ENCODE measurements around a stretch of chr17.

GRCh38 chr17:48719421-48719599 is 3.0 kb downstream of the PRAC1 start:
- PRO-cap = no peak

- PRO-cap = no peak
Observed at GRCh38 chr17:48732768-48733632, 4.5 kb upstream of the HOXB13 start.

DNA sequence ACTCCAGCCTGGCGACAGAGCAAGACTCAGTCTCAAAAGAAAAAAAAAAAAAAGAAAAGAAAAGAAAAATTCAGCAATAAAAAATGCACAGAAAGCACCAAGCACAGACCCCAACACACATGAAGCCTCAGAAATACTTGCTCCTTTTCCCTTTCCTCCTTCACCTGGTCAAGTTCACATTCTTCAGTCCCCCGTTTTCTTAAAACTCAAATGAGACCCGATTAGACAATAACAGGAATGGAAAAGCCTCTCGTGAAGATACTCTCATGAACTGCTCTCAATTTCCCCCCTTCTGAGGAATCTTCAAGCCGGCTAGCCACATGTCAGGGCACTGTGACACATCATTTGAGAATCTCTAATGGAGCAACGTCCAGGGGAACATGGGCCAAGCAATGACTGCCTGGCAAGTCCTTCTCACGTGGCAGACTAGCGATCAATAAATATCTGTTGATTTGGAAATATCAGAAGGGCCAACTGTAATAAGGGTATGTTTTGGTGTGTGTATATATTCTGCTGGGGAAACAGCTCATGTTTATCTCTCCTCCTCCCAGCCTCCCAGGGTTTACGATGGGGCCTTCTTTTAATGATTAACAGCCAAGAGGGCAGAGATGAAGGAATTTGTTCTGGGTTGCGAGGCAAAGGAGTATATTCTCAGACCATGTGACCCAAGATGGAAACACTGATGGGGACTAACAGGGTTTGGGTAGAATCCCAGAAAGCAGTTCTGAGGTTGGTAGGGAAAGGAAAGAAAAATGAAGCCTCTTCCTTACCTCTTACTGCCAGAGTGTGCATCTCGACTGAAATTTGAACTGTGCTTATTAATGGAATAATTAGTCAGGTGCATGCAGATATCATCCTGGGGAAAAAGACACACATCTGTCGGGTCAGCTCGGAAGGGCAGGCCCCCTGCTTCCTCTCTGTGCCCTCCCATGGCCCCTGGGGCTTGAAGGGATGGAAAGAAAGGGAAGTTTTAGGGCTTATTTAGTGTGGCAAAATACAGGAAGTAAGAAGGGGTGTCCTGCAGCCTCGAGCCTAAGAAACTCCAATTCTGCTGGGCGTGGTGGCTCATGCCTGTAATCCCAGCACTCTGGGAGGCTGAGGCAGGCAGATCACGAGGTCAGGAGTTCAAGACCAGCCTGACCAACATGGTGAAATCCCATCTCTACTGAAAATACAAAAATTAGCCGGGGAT is 21.3 kb downstream of the TTLL6 start:
- PRO-cap = no peak

DNA sequence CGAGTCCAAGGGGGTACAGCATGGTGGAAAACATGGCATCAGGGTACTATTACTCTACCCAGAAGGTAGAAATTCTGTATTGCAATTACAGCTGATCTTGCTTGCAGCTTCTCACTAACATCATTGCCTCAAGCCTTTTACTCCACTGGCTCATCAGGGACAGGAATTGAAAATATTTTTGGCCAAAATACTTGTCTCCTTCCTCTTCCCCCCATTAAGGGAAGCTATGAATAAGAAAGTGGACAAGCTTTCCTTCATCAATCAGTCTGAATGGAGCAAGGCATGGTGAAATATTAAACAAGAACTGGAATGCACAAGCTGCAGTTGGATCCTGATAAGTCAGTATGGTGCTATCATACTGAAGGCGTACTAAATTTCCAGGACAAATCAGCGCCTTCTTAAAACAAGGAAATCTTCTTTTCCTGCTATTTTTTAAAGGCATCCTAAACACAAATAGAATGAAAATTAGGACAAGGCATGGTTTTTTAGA is 12.9 kb downstream of the TTLL6 start:
- PRO-cap = no peak

DNA sequence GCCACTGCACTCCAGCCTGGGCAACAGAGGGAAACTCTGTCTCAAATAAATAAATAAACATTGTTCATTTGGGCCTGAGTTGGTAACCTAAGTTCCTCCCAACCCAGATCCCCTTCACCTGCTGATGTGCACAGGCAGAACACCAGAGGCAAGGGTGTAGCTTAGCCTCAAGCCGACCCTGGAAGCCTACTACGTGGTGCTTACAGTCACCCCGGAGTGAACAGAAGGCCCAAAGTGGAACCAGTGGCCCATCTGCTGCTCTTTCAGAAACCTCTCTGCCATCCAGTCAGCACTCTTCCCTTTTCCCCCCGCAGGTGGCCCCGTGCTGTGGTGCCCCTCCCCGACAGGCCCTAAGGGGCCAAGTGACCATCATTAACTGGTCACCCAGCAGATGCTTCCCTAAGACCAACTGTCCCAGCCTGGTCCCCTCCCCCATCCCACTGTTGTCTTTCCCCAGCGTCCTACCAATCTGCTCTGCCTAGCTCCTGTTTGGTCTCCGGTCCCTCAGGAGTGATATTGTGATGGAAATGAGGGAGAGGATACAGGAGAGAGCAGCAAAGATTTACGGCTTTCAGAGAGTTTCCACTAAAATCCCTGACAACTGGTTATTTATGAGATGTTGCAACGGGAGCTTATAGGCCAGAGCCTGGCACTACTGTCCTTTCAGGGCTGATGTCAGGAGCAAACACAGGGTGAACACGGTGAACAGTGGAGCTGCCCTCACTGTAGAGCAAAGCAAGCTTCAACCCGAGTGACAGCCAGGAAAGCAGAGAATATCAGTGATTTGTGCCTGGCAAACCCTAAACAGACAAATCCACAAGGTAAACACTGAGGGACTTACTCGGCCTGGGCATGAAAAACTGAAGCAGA is 1.3 kb upstream of the TTLL6 start:
- PRO-cap = no peak

DNA sequence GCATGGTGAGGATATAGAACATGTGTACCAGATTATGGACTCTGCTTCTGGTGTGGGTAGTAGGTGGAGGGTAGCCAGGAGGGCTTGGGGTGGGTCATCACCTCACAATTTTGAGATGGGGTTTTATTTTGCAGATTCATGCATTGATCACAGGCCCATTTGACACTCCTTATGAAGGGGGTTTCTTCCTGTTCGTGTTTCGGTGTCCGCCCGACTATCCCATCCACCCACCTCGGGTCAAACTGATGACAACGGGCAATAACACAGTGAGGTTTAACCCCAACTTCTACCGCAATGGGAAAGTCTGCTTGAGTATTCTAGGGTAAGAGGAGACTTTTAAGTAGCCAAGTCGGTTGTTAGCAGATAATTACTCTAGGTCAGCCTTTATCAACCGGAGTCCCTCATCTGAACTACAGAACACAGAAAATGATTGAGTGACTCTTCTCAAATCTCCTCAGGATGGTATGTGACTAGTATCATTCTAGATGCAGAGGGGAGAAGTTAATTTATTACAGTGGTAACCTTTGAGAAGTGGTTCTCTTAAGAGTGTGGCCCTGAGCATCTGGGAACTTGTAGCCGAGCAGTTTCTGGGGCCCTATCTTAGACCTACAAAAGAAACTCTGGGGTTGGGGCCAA is 4.6 kb downstream of the UBE2Z start:
- PRO-cap = no peak

DNA sequence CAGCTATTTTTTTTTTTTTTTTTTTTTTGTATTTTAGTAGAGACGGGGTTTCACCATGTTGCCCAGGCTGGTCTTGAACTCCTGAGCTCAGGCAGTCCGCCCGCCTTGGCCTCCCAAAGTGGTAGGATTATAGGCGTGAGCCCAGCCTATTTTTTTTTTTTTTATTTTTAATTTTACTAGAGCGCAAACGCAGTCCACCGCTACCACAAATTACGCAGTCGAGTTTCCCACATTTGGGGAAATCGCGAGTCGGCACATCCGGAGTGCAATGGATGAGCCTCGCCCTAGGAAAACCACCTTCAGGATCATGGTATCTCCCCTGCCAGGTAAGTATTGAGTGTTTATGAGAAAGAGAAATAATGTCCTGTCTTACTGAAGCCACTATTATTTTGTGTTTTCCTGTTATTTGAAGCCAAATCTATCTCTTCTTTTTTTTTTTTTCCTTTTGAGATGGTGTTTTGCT is 4.6 kb upstream of the SNF8 start:
- PRO-cap = no peak

DNA sequence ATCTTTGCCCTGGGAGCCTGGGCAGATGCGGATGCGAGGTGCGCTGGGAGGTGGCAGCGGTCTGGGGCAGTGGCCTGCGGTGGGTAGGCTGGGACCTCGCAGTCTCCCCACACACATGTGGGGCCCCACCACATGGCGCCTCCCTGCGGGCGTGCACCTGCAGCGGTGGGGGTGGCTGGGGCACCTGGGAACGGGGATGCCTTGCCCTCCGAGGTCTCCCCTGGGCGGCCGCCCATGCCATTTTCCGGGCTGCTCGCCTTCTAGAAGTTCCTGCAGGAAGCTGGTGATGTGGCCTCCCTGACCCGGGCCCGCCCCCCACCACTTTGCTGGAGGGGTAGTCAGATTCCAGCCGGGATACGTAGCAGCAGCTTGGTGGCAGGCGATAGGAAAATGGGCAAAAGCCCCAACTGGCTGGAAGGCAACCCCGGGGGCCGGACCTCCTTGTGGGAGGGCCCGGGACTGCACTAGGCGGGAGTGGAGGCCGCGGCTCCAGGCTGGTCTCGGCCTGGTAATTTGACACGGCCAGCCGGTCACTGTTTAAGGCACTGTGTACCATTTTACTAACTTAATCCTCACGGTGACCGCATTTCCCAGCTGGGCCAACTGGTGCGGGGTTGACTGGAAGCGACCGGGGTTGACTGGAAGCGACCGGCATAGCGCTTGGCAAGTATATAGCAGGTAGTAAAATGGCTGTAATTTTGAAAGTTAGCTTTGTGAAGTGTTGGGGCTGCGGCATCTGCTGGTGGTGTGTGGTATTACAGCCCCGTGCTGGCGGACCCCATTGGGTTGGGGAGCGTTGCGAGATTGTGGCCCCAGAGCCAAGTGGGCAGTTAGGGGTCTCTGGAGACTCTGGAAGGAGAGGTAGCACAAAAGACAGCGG is 38.5 kb downstream of the IGF2BP1 start:
- PRO-cap = no peak

- PRO-cap = no peak
Observed at GRCh38 chr17:49093126-49093457, 39.5 kb upstream of the B4GALNT2 start.

GRCh38 chr17:49223429-49224431 is 6.9 kb downstream of the PHOSPHO1 start:
- PRO-cap = no peak

DNA sequence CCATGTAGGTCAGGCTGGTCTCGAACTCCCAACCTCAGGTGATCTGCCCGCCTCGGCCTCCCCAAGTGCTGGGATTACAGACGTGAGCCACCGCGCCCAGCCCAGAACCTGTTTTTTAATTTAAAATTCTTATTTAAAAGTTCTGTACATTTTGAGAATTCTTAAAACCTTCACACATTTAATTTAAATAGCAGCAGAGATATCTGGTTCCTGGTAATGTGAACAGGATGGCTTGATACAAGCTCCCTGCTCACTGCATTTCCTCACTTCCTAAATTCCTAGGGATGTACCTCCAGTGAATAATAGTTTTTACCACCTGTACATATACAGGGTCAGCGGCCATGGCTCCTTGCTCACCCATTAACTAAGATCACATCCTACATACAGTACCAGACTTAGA is 4.6 kb upstream of the ZNF652 start:
- PRO-cap = no peak

DNA sequence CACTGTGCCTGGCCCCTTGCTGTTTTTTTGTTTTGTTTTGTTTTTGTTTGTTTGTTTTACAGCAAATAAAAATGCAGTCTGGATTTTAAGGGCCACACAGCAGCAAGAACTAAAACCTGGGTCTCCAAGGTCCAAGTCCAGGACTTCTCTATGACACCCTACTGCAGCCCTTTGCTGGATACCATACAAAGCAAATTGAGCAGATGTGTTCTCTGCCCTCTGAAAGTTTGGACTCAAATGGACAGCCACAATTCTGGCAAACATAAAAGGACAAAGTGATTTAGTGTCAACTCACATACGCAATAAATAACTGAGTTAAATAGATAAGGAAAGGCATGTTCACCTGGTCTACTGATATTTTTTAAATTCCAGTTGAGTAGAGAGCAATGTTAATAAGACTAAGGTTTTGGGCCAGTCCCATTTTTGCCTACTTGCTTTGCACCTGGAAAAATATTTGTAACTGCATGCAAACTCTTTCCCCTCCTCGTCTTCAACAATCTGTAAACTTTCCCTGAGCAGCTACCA is 7.7 kb upstream of the ZNF652 start:
- PRO-cap = no peak

GRCh38 chr17:49394815-49395310 is 19.8 kb downstream of the PHB1 start:
- PRO-cap = no peak

DNA sequence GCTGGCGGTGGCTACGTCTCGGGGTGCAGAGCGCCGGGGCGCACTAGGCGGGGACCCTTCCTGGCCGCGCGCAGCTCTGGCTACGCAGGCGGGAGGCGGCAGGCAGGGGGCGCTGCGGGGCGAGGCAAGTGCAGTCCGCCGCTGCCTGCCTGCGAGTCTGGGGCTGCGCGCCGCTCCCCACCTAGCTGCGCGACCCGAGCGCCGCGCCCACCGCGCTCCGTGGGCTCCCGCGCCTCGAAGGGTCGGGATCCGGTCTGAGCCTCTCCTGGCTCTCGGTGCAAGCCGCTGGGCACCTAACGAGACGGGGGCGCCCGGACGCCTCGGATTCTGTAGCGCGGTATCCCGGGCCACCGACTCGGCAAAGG is 1.4 kb downstream of the NGFR start:
- PRO-cap = bidirectional peak, plus-strand start at position 133 of the sequence, minus-strand start outside the sequence

- PRO-cap = no peak
Observed at GRCh38 chr17:49556188-49556649, 19.5 kb upstream of the NXPH3 start.

DNA sequence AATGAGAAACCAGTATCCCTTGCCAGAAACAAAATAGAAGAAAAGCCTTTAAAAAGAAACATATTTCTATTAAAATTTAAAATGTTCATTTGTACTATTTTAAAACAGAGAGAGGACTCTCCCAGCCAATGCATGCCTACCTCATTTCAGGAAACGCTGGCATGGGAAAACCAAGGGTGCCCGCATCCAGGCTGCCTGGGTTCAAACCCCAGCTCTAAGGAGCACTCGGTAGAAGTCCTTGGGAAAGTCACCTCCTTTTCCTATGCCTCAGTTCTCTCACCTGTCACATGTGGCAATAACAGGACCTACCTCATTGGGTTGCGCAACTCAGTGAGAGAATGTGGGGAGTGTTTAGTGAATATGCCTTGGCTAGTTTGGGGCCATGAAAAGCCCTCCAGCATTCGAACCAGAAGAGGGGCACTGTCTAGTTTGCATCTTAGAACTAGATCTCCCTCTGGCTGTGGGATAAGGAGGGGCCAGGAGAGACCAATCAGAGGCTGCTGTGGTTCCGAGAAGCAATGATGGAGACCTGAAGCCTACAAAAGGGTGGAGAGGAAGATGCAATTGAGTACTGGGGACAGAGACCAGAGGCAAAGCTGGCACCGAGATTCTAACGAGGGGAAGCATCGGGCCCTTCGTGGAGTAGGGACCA is 9.0 kb upstream of the NXPH3 start:
- PRO-cap = no peak

- PRO-cap = unidirectional peak, plus-strand start at chr17:49574686; unidirectional peak, plus-strand start at chr17:49574737
Observed at GRCh38 chr17:49574430-49574959, 1.2 kb upstream of the NXPH3 start.

- PRO-cap = no peak
Observed at GRCh38 chr17:49708631-49709410, 1.1 kb upstream of the SLC35B1 start.

DNA sequence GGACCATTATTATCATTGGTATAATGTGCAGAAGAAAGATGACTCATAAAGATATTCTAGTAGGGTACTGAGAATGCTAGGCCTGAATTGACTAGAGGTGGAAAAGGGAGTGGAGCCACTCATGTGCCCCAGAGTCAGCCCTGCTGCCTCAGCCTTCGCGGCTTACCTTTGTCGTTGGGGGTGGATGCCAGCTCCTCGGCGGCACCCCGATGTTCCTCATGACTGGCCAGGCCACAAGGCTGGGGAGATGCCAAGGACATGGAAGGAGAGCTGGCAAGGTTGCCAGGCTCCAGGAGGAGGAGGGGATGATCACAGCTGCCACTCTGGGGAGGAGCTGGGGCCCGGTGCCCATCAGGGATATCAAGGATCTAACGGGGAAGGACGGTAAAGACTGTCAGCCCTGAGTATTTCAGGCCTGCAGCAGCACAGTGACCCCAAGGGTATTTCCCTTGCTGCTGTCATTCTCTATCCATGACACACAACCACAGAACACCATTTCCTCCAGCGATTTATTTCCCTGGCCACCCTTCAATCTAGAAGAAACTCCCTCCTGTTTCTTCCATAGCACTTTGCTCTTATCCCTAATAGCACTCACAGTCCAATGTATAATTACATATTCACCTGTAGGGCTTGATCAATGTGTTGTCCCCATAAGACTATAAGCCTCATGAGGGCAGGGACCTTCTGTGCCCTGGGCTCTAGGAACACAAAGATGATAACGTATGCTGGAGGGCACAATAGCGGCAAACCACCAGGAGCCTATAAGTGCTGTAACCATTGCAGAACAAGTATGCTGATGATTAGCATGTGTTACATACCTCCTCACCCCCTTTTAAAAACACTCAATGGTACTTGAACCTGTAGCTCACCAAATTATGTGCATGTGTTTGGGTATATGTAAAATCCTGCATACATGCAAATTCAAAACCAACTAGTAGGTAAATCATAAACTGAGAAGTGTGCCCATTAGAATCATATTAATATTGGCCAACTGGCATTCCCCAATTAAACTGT is 9.9 kb upstream of the SLC35B1 start:
- PRO-cap = no peak

GRCh38 chr17:49723119-49723868 is 15.5 kb upstream of the SLC35B1 start:
- PRO-cap = no peak